SEM (cell line): ENCODE data around the genes MALSU1 and C7orf31.

DNA sequence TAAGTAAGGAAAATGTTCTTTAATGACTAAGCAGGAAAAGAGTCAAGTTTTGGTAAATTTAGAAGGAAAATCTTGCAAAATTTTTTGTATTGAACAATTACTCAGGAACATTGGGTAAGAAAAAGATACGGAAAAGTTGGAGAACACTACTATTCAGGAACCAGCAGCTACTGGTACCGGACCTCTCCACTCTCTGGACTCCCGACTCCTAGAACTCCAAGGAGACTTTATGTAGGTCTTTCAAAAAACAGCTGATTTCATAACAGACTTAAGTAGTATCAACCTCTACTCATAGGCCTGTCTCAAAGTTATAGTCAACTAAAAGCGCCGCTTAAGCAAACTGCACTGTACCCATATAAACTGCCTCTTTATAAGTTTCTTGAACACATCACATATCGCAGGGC lies 33.4 kb downstream of the HYCC1 start:
- PRO-cap: no peak

DNA sequence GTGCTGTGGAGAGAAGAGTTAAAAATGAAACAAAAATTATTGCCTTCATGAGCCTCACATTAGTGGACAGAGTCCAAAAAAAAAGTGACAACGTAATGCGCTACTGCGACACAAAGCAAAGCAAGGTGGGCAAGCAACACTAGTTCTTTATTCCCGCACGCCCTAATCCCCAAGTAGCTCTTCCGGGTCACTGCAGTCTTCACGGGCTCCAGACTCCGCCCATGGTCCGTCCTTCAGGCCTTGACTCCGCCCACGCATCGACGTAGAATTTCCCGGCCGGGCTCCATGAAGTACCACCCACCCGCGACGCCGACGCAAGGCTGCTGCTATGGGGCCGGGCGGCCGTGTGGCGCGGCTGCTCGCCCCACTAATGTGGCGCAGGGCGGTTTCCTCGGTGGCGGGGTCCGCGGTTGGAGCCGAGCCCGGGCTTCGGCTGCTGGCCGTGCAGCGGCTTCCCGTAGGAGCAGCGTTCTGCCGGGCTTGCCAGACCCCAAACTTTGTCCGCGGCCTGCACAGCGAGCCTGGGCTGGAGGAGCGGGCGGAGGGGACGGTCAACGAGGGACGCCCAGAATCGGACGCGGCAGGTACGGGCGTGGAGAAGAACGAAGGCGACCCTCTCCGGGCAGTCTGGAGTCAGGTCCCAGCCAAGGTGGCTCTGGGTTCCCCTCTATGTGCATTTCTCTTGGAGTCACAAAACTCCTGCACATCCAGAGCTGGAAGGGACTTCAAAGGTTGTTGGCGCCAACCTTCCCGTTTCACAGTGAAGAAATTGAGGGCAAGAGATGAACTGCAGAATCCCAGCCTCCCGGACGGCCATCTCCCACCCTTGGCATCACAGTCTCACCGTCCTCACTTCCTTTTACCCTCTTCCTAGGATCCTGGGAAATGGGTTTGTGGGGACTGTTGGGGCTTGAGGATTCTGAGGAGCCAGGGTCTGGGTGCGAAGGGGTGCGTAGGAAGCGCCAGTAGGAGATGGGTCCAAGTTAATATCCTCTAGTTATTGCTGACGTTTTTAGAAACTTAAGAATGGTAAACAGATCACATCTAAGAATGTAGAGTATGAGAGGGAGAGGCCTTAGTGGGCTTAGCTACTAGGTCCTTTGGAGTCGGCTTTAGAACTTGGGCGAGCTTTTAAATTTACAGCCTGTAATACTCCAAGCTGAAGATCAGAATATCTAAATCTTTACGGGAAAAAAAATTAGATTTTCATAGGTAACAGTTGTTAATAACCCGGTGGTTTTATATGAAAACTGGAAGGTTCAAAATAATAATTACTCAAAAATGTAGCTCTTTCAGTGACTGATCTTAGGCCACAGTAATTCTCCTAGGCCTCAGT lies at the start of gene MALSU1:
Gene MALSU1 (plus strand): TSS at position 315 of the 1,336 bp plus-strand sequence.
- PRO-cap: bidirectional peak, plus-strand start at position 317 of the sequence, minus-strand start at position 175 of the sequence

DNA sequence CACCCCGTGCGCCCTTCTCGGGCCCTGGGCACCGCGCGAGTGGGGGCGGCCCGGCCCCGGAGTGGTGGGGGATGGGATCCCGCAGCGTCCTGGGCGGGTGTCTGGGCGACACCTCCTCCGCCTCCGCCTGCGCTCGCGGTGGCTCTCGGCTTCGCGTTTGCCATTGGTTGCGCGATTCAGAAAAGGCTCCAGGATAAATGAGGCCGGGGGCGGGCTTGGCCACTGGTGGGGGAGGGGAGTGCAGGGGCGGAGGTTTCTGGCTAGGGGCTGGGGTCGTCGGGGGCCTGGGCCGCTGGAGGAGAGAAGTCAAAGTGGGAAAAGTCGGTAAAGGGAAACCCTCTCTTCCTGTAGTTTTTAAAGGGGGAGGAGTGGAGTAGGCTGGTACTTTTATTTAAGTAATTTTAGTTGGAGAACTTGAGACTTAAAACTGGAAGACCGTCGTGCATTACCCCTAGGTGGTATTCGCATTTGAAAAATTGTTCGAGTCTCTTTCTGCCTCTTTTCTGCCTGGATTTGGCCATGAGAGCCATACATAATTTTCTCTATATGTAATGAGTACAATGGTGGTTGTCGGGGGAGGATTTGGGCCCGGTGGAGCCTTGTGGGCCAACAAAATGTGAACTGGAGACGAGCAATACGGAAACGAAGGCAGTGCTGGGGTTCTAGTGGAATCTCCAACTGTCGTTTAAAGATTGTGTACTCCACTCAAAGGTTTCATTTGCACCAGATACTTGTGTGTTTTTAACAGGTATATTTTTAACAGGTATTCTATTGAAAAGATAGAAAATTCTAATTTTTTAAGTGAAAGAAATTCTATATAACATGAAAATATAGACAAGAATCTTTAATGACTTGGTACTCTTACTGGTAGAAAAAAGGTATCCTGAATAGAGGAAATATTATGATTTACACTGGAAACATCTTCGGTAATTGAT lies 1.2 kb upstream of the IGF2BP3 start:
- PRO-cap: bidirectional peak, plus-strand start at position 420 of the sequence, minus-strand start at position 41 of the sequence; bidirectional peak, plus-strand start at position 609 of the sequence, minus-strand start at position 623 of the sequence

- PRO-cap: unidirectional peak, minus-strand start at chr7:23474083; bidirectional peak, plus-strand start at chr7:23474647, minus-strand start at chr7:23474349
These were observed 3.7 kb upstream of the IGF2BP3 start for GRCh38 chr7:23473857-23474461.

- PRO-cap: no peak
These were observed 48.3 kb downstream of the GSDME start for GRCh38 chr7:24708880-24709520.

- PRO-cap: no peak
These were observed 63.5 kb upstream of the GSDME start for GRCh38 chr7:24820615-24821289.

GRCh38 chr7:24833633-24833832 lies 76.3 kb upstream of the GSDME start:
- PRO-cap: no peak

DNA sequence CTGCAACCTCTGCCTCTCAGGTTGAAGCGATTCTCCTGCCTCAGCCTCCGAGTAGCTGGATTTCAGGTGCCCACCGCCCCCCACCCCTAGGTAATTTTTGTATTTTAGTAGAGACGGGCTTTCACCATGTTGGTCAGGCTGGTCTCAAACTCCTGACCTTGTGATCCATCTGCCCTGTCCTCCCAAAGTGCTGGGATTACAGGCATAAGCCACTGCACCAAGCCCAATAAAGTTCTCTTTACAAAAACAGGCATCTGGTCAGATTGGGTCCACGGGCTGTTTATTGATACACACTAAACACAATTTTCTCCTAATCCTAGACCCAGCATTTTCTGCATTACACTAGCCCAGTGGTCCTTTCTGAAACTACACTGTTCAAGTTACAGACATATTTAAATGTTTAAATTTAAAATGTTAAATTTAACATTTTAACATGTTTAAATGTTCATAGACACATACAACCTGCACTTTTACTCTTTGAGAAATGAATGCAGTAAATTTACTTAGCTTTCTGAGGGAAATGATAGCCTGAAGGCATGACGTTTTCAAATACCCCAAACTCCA lies 6.6 kb downstream of the CYCS start:
- PRO-cap: no peak

- PRO-cap: bidirectional peak, plus-strand start at chr7:25180504, minus-strand start at chr7:25180312
These were observed at the start of gene C7orf31 for GRCh38 chr7:25179516-25180868. C7orf31 (minus strand) TSS chr7:25180354.

DNA sequence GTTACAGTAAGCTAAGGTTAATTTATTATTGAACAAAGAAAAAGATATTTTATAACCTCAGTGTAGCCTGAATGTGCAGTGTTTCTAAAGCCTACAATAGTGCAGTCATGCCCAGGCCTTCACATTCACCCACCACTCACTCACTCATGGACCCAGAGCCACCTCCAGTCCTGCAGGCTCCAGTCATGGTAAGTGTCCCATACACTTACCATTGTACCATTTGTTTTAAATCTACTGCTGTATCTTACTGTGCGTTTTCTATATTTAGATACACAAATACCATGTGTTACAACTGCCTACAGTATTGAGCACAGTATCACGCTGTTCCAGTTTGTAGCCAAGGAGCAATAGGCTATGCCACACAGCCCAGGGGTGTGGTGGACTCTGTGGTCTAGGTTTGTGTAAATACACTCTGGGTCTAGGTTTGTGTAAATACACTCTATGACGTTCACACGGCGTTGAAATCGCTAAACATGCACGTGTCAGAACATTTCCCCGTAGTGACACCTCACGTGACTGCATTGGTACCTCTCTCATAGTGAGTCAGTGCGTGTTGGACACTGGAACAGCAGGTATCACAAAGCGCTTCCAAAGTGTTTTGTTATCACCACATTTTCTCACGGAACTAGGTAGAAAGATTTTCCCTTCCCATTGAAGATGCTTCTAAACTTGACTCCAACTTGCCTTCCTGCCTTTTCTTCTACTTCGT lies 340.1 kb upstream of the NPVF start:
- PRO-cap: no peak

DNA sequence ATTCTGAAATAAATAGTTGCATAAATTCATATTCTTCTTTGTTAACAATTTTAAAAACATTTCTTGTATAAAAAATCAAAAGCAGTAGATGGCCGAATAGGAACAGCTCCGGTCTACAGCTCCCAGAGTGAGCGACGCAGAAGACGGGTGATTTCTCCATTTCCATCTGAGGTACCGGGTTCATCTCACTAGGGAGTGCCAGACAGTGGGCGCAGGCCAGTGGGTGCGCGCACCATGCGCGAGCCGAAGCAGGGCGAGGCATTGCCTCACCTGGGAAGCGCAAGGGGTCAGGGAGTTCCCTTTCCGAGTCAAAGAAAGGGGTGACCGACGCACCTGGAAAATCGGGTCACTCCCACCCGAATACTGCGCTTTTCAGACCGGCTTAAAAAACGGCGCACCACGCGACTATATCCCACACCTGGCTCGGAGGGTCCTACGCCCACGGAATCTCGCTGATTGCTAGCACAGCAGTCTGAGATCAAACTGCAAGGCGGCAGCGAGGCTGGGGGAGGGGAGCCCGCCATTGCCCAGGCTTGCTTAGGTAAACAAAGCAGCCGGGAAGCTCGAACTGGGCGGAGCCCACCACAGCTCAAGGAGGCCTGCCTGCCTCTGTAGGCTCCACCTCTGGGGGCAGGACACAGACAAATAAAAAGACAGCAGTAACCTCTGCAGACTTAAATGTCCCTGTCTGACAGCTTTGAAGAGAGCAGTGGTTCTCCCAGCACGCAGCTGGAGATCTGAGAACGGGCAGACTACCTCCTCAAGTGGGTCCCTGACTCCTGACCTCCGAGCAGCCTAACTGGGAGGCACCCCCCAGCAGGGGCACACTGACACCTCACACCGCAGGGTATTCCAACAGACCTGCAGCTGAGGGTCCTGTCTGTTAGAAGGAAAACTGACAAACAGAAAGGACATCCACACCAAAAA lies 374.9 kb upstream of the NPVF start:
- PRO-cap: no peak

- PRO-cap: no peak
These were observed 401.3 kb upstream of the NFE2L3 start for GRCh38 chr7:25750528-25751316.

DNA sequence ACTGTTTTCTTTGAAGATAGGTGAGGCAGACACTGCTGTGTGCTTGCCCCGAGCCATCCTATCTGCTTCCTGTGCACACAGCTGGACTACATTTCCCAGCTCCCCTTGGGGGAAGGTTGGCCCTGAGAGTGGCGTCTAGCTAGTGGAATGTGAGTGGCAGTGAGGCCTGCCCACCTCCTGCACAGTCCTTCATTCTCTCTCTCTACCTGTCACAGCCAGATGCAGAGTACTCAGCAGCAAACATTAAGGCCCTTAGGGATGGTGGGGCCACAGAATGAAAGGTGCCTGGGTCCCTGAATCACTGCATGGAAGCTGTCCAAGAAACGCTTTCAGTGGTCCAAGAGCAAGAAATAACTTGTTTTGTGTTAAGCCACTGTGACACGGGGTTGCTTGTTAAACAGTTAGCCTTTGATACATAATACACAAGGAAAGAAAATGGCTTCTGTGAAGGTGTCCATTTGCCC lies 257.7 kb upstream of the NFE2L3 start:
- PRO-cap: no peak

GRCh38 chr7:25917516-25918010 lies 234.4 kb upstream of the NFE2L3 start:
- PRO-cap: no peak

- PRO-cap: no peak
These were observed 200.1 kb upstream of the NFE2L3 start for GRCh38 chr7:25951791-25952414.

DNA sequence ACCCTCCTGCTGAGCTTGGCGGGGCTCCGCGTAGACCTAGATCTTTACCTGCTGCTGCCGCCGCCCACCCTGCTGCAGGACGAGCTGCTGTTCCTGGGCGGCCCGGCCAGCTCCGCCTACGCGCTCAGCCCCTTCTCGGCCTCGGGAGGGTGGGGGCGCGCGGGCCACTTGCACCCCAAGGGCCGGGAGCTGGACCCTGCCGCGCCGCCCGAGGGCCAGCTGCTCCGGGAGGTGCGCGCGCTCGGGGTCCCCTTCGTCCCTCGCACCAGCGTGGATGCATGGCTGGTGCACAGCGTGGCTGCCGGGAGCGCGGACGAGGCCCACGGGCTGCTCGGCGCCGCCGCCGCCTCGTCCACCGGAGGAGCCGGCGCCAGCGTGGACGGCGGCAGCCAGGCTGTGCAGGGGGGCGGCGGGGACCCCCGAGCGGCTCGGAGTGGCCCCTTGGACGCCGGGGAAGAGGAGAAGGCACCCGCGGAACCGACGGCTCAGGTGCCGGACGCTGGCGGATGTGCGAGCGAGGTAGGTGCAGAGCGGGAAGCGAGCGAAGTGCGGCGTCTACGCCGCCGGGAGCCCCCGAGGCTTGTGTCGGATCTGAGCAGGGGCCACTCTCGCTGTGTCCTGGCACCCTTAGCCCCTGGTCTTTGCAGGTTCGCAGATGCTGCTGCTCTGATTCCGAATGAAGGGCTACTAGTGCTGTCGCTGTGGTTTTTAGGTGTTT lies 711 bp downstream of the NFE2L3 start:
- PRO-cap: no peak

GRCh38 chr7:26153482-26153796 lies 1.4 kb downstream of the NFE2L3 start:
- PRO-cap: no peak

DNA sequence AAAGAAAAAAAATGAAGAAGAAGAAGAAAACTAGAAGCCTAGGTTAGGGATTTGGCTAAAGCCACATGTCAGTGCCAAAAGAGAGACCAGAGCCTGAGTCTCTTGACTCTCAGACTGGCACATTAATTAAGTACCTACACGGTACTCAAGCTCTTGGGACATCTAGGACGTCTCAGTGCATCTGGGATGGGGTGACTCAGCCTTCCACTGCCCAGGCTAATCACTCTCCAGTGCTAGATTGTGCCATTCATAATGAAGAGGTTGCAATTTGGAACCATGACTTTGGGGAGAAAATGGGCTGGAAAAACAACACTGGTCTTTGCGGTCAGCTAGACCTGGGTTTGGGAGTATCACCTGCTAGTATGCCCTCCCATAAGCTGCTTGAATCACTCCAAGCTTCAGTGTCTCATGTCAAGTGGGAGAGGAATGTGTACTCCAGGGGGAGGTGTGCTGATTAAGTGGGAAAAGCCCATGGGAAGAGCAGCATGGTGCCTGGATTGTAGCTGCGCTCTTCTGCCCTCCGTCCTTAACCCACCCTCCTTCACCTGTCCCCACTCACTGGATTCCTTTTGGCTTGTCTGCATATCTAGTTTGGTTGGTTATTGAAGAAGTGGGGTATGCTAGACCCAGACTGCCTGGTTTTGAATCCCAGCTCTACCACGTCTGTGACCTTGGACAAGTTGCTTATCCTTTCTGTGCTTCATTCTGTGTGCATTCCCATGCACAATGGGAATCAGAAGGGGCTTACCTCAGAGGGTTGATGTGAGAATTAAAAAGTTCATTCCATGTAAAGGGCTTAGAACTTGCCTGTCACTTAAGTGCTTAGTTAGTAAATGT lies 3.7 kb downstream of the NFE2L3 start:
- PRO-cap: no peak

GRCh38 chr7:26185823-26186433 lies 14.6 kb downstream of the HNRNPA2B1 start:
- PRO-cap: no peak

GRCh38 chr7:26292793-26293440 lies 1.3 kb downstream of the SNX10 start:
- PRO-cap: no peak